Keratinocyte (primary cell): ENCODE results near the gene CHST9.

GRCh38 chr18:23535362-23535703 is 32.0 kb downstream of the RMC1 start:
CAGE:
- cytosol, long polyA minus RNA = no peak
- cytosol, long polyA plus RNA = no peak
- long polyA plus RNA = no peak
- nucleus, long polyA minus RNA = no peak
- nucleus, long polyA plus RNA = no peak

DNA sequence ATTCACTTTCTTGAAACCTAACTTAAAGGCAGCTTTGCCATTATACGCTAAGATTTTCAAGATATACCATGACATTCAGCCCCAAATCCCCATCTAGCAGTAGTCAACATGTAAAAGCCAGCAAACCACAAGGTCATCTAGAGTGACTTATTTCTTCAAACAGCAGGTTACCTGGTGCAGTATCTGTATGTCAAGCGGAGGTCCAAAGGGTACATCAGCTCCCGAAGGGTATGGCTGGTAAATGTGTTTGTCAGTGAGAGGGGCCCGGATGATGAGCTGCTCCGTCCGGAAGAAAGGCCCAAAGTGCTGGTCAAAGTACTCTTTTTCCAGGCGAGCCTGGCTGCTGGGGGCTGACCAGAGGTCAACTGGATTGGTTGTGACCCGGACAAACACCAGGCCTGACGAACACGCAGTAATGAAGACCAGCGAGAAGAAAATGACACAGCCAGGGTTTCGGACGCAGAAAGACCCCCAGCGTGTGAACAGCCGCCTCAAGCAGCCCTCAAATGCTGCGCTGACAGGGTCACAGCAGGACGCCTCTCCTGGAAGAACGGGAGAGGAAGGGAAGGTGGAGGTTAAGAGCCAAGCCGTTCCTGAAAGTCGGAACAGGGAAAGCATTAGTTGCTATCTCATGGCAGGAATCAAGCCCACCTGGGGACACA is 30.1 kb downstream of the NPC1 start:
CAGE:
- cytosol, long polyA minus RNA = no peak
- cytosol, long polyA plus RNA = no peak
- long polyA plus RNA = no peak
- nucleus, long polyA minus RNA = no peak
- nucleus, long polyA plus RNA = no peak

CAGE:
- cytosol, long polyA minus RNA = no peak
- cytosol, long polyA plus RNA = no peak
- long polyA plus RNA = no peak
- nucleus, long polyA minus RNA = no peak
- nucleus, long polyA plus RNA = no peak
Observed at GRCh38 chr18:23578484-23579122, 7.7 kb downstream of the NPC1 start.

DNA sequence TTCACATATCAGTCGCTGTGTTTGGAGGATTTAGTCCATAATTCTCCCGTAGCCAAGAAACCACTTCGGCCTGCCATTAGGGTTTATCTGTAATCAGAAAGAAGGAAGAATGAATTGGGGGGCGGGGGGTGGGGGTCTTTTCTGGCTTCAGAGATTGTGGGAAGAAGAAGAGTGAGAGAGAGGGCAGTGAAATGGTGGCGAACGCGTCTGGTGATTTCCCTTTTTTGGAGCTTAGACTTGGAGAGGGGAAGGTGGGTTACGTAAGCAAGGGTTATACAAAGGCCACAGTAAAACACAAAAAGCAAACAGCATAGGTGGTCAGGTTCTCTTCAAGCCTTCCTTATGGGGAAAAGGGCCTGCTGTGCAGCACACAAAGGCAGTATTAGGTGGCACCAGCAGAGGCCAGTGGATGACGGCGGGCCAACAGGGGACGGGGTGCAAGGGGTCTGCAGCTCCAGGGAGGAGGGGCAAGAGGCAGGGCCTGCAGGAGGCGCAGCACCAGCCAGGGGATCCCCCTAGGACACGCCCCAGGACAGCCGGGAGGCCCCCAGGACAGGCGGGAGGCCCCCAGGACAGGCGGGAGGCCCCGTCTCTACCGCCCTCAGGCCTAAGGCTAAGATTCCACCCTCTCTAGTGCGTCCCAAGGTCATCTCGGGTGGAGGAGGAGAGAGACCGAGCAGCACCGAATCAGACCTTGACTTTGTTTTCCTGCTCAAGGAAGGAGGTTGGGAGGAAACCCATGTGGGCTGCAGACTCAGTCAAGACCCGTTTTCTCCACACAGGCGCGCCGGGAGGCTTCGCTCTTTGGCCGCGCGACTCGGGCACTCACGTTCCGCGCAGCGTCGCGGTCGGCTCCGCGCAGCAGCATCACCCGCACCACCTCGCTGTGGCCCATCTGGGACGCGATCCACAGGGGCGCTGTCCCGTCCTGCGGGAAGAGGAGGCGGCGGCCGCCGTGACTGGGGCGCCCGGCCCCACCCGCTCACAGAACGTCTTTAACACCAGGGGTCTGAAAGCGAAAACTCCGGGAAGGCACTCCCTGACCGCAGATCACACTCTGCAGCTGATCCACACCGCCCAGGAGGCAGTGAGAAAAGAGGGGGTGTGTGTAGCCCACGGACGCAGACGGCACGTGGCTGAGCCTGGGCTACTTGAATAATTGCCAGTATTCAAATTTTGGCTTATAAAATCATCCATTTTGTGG is 32.8 kb upstream of the NPC1 start:
CAGE:
- cytosol, long polyA minus RNA = no peak
- cytosol, long polyA plus RNA = no peak
- long polyA plus RNA = no peak
- nucleus, long polyA minus RNA = no peak
- nucleus, long polyA plus RNA = no peak

DNA sequence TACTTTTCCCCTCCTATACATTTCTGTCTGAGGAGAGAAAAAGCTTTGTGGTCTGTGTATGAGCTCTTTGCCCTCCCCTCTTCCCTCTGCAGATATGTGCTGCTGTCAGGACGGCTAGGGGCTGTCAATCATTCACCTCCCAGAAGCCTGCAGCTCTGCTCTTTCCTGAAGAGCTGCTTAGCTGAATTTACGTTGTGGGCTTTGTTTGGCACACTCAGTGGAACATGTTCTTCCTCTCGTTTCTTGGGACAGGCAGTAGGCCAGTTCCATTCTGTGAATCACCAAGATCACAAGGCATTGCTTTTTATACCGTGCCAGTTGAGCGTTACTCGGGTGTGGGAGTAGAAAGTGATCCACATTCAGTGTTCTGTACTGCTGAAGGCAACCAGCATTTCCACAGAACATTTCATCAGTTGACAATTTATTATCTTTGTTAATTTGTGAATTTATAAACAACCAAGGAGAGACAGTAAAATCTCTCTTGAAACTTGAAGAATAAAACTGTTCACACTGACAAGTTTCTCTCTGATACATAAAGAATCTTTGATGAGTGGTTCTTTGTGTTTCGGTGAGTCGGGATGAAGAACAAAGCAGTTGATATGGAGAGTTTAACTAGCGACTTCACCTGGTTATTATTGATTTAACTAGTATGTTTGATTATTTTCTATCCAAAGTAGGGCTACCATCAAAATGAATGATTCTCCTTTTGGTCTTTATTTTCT is 136.9 kb downstream of the LAMA3 start:
CAGE:
- cytosol, long polyA minus RNA = no peak
- cytosol, long polyA plus RNA = no peak
- long polyA plus RNA = no peak
- nucleus, long polyA minus RNA = no peak
- nucleus, long polyA plus RNA = no peak

DNA sequence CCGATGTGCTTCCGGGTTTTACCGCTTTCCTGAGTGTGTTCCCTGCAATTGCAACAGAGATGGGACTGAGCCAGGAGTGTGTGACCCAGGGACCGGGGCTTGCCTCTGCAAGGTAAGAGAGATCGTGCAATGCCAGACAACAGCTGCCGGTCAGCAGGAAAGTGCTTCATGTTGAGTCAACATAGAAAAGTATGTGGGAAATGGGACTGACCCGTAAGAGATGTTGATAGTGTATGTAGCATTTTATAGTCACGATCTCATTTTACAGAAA is 156.7 kb upstream of the TTC39C start:
CAGE:
- cytosol, long polyA minus RNA = no peak
- cytosol, long polyA plus RNA = no peak
- long polyA plus RNA = no peak
- nucleus, long polyA minus RNA = no peak
- nucleus, long polyA plus RNA = no peak

DNA sequence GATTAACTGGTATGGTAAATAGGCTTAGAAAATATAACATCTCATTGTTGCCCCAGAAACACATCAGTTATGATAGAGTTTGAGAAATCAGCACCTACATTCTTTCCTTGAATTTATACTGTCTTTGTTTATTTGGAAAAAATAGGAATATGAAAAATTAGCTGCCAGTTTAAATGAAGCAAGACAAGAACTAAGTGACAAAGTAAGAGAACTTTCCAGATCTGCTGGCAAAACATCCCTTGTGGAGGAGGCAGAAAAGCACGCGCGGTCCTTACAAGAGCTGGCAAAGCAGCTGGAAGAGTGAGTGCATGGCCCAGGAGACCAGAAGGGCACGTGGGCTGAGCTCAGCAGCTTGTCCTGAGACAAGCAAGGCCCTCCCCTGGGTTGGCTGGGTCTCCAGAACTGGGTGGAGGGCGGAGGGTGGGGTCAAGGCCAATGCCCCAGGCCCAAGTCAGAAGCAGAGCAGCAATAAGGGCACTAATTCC is 110.7 kb upstream of the TTC39C start:
CAGE:
- cytosol, long polyA minus RNA = start-site peak on the plus strand centred at position 203 of the sequence, 108 bp wide, 394 reads
- cytosol, long polyA plus RNA = no peak
- long polyA plus RNA = no peak
- nucleus, long polyA minus RNA = start-site peak on the plus strand centred at position 223 of the sequence, 151 bp wide, 2,871 reads; start-site peak on the minus strand centred at position 160 of the sequence, 11 bp wide, 352 reads
- nucleus, long polyA plus RNA = no peak

DNA sequence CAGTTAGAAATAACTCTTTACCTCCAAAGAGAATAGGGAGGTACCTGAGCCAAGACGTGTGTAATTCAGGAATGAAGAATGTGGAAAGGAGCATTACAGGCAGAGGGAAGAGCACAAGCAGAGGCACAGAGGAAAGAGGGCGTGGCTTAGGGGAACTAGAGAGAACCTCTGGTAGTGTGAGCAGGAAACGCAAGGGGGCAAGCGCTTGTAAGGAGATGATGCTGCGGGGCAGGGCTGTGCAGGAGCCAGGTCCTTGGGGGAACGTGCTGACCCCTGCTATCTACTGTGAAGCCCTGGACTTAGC is 50.1 kb upstream of the TTC39C start:
CAGE:
- cytosol, long polyA minus RNA = no peak
- cytosol, long polyA plus RNA = no peak
- long polyA plus RNA = no peak
- nucleus, long polyA minus RNA = no peak
- nucleus, long polyA plus RNA = no peak

GRCh38 chr18:24050945-24051519 is 36.5 kb downstream of the TTC39C start:
CAGE:
- cytosol, long polyA minus RNA = no peak
- cytosol, long polyA plus RNA = no peak
- long polyA plus RNA = no peak
- nucleus, long polyA minus RNA = no peak
- nucleus, long polyA plus RNA = no peak

DNA sequence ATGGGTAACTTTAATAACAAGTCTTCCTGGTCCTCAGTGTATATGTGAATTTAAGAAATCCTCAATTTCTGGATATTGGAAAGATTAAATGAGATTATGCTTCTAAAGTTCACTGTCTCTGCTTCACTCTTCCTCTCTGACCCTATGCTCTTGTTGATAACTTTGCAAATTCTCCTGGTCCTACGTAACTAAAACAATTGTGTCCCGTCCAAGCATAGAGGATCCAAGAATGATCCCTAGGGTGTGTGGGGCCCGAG is 363.9 kb downstream of the ZNF521 start:
CAGE:
- cytosol, long polyA minus RNA = no peak
- cytosol, long polyA plus RNA = no peak
- long polyA plus RNA = no peak
- nucleus, long polyA minus RNA = no peak
- nucleus, long polyA plus RNA = no peak

GRCh38 chr18:25298936-25299516 is 52.9 kb downstream of the ZNF521 start:
CAGE:
- cytosol, long polyA minus RNA = no peak
- cytosol, long polyA plus RNA = no peak
- long polyA plus RNA = no peak
- nucleus, long polyA minus RNA = no peak
- nucleus, long polyA plus RNA = no peak

GRCh38 chr18:25726207-25726968 is 364.0 kb downstream of the SS18 start:
CAGE:
- cytosol, long polyA minus RNA = no peak
- cytosol, long polyA plus RNA = no peak
- long polyA plus RNA = no peak
- nucleus, long polyA minus RNA = no peak
- nucleus, long polyA plus RNA = no peak

DNA sequence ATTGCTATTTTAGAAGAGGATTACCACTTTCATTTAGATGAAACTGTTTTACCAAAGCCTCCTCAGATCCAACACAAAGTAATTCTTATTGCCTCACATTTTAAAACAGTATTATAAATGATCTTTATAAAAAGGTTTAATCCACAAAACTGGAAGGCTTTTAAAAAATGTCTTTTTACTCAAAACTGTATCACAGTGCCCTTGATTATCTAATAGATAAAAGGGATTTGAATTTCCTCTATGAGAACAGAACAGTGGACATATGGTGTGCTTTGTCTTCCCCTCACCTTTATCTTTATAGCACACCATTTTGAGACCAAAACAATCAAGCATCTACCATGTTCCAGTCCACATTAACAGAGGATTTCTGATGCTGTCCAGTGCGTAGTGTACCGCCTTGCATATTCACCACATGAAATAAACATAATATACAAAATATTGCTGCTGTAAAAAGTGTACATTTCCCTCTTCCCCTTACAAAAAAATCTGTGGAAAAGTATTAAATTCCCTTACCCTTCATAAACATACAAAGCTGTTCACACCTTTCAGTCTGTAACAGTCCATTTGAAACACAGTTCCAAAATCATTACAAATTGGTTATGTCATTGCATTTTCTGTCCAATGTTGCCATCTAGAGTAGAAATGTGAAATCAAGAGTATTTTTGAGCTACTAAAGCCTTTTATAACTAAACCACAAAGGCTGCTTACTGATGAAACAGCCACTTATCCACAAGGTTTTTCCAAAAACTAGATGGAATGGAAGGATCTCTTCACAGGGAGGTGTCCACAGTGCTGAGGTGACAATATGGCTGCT is 72.7 kb downstream of the SS18 start:
CAGE:
- cytosol, long polyA minus RNA = start-site peak on the plus strand centred at position 418 of the sequence, 6 bp wide, 11 reads
- cytosol, long polyA plus RNA = no peak
- long polyA plus RNA = no peak
- nucleus, long polyA minus RNA = start-site peak on the minus strand centred at position 508 of the sequence, 37 bp wide, 27 reads; start-site peak on the minus strand centred at position 606 of the sequence, 8 bp wide, 22 reads; start-site peak on the plus strand centred at position 645 of the sequence, 23 bp wide, 12 reads
- nucleus, long polyA plus RNA = start-site peak on the minus strand centred at position 527 of the sequence, 41 bp wide, 165 and 178 reads in 2 replicates

GRCh38 chr18:26459426-26460063 is 88.8 kb downstream of the KCTD1 start:
CAGE:
- cytosol, long polyA minus RNA = no peak
- cytosol, long polyA plus RNA = no peak
- long polyA plus RNA = no peak
- nucleus, long polyA minus RNA = no peak
- nucleus, long polyA plus RNA = no peak

CAGE:
- cytosol, long polyA minus RNA = no peak
- cytosol, long polyA plus RNA = no peak
- long polyA plus RNA = no peak
- nucleus, long polyA minus RNA = no peak
- nucleus, long polyA plus RNA = no peak
Observed at GRCh38 chr18:26501072-26501522, 47.3 kb downstream of the KCTD1 start.

CAGE:
- cytosol, long polyA minus RNA = no peak
- cytosol, long polyA plus RNA = no peak
- long polyA plus RNA = no peak
- nucleus, long polyA minus RNA = no peak
- nucleus, long polyA plus RNA = no peak
Observed at GRCh38 chr18:26550916-26551426, 2.6 kb upstream of the KCTD1 start.

DNA sequence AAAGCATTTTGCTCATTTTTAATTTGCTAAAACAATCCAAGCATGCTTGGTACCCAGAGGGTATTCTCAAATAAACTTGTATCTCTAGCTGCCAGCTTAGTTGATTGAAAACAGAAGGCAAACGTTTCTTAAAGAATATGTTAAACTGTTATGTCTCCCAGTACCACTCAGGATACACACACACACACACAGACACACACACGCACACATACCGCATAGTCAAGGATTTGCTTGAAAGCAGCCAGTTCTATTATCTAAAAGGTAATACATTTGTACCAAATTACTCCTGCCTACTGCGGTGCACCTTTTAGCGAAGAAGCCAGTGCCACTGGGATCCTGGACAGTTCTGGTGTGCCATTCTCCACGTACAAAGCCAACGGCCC is 106.9 kb upstream of the KCTD1 start:
CAGE:
- cytosol, long polyA minus RNA = no peak
- cytosol, long polyA plus RNA = no peak
- long polyA plus RNA = no peak
- nucleus, long polyA minus RNA = no peak
- nucleus, long polyA plus RNA = no peak

GRCh38 chr18:26665328-26665706 is 117.0 kb upstream of the KCTD1 start:
CAGE:
- cytosol, long polyA minus RNA = no peak
- cytosol, long polyA plus RNA = no peak
- long polyA plus RNA = no peak
- nucleus, long polyA minus RNA = no peak
- nucleus, long polyA plus RNA = no peak

GRCh38 chr18:27057970-27058334 is 127.2 kb downstream of the CHST9 start:
CAGE:
- cytosol, long polyA minus RNA = no peak
- cytosol, long polyA plus RNA = no peak
- long polyA plus RNA = no peak
- nucleus, long polyA minus RNA = no peak
- nucleus, long polyA plus RNA = no peak

DNA sequence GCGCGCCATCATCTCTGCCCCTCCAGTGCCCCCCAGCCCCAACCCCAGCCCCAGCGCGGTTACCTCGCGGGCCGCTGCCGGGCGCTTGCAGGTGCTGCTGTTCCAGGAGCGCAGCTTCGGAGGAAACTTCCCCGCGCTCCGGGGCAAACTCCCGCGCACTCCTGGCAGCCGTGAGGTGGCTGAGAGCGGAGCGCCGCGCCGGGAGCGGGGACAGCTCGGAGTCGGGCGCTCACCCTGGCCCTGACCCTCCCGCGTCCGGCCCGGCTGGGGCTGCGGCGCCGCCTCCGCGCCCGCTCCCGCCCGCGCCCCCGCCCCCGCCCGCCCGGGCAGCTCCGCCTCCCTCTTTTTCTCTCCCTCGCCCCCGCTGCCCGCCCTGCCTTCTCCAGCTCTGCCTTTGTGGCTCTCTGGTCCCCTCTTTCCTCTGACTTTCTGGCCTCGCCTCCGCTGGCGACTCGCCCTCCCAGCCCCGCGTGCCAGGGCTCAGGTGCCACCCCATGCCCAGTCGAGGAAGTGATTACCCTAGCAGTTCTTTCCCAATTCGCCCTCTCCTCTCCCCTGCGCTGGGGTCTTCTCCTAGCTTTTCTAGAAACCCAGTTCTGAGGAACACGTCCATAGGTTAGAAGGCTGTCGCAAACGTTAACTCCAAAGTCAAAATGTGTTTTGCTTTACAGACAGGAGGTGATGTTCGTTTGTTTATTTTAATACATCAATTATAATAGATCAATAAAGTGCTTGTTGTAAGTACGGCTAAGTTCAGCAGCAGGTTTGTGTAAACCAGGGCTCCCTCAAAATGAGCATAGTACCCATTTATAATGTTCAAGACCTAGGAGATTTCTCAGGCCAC is at the start of gene CHST9:
Gene CHST9 (minus strand): TSS at position 236 of the 844 bp plus-strand sequence.
CAGE:
- cytosol, long polyA minus RNA = no peak
- cytosol, long polyA plus RNA = no peak
- long polyA plus RNA = no peak
- nucleus, long polyA minus RNA = no peak
- nucleus, long polyA plus RNA = no peak